T47D (cell line): ENCODE data around the gene CTIF.

- RRBS = no CpG with 5 or more reads among the region's 4 CpGs
These were observed 10.7 kb downstream of the SIGLEC15 start for GRCh38 chr18:45836179-45836568.

DNA sequence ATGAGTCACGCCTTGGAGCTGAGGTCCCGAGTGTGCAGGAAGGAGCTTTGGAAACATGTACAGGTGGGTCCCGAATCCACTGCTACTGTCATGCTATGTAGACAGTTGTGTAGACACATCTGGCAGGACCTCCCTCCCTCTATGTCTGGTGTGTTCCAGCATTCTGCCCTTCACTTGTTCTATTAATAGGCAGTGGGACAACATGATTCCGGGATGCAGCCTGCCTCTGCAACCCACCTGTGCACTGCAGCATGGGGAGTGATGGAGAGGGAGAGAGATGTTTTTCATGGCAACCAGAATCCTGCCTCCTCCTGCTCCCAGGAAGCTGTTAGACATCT is 24.3 kb downstream of the SIGLEC15 start:
- RRBS = no CpG with 5 or more reads among the region's 4 CpGs

- RRBS = no CpG with 5 or more reads among the region's 18 CpGs
These were observed 11.3 kb upstream of the RNF165 start for GRCh38 chr18:46322366-46323142.

DNA sequence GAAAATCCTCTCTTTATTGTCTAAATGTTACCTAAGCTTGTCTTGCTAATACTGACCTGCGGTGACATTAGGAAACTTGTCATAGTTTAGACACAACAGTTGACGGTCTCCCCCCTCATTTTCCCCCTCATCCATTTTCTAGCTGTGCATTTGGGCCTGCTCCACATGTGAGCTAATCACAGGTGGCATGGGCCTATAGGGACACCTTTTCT is 125.8 kb downstream of the LOXHD1 start:
- RRBS = no CpG with 5 or more reads among the region's 2 CpGs

GRCh38 chr18:46836128-46836801 is 79.4 kb upstream of the ST8SIA5 start:
- RRBS = no CpG with 5 or more reads among the region's 5 CpGs

- RRBS = no CpG with 5 or more reads among the region's 26 CpGs
These were observed 700 bp downstream of the KATNAL2 start for GRCh38 chr18:46917956-46918647.

DNA sequence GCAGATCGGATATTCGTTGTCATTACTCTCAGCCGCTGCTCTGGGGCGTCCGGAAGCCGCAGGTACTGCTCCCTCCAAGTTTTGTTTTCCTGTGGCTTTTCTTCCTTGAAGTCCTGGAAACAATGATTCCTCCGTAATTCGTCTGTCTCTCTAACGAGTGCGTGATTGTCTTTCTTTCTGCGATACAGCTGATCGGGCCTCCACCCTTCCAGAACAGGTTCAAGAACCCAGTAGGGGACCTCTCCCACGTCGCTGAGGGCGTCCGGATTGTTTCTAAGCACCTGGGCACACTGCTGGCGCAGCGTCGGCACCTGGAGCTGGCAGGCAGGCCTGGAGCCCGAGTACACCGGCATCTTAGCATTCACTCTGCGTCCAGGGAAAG is 2.1 kb downstream of the ELOA2 start:
- RRBS = 97% methylated on average over 3 of the region's 22 CpGs

DNA sequence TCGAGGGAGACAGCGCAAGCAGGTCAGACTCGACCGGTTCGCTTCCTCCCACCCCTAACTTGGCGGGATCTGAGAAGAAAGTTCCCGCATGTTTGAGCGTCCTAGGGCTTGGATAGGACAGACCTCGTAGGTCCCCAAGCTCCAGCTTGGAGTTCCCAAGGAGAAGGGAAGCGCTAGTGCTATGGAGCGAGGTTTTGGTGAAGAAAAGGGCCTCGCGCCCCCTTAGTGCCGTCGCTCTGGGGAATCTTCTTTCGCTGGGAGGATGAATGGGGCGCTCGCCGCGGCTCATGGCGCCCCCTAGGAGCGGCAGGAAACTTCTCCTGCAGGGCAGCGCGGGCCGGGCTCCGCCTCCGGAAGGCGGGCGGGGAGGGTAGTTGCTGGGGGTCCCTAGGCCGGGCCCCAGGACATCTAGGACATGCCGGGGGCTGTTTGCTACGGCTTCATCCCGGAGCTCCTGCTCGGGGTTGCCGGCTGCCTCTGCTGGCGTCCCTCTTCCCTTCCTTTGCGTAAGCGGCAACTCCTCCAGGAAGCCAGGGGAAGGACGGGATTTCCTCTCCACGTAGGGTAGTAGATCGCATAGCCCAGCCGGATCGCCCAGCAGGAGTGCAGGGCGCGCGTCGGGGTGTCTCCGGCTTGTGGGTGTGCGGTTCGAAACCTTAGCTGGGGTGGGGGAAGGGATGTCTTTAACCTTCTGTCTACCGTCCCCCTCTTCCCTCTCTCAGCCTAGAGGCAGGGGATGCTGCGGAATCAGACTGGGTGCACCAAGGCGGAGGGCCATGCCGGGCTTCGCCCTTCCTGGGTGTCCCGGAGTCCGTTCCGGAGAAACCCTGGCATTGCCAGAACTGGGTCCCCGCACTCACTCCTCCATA is 11.9 kb upstream of the SKOR2 start:
- RRBS = 70% methylated on average over 12 of the region's 59 CpGs

- RRBS = no CpG with 5 or more reads among the region's 3 CpGs
These were observed 171.6 kb upstream of the SKOR2 start for GRCh38 chr18:47423080-47423502.

DNA sequence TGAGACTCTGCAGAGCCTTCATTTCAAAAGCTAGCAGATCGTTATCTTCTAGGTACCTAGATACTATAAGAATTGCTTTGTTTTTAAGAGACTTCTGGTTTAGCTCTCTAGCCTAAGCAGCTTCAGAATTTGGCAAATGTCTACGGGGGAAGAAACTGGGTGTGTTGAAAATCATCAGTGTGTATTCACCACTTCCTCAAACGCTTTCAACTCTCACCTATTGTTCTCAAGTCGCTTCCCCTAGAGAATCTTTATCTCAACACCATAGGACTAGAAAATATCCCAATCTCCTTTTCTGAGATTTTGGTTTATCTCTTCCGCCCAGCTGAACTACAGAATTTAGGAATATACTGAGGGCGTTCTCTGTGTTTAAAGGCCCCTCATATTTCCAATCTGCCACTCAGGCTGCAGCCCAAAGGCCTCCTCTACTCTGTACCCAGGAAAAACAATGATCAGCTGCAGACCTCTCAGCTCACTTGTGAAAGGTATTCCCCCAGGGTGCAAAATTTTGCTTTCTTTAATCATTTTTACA is 28.6 kb downstream of the SMAD2 start:
- RRBS = no CpG with 5 or more reads among the region's 6 CpGs

GRCh38 chr18:48004417-48005145 is 74.1 kb upstream of the SMAD2 start:
- RRBS = no CpG with 5 or more reads among the region's 2 CpGs

DNA sequence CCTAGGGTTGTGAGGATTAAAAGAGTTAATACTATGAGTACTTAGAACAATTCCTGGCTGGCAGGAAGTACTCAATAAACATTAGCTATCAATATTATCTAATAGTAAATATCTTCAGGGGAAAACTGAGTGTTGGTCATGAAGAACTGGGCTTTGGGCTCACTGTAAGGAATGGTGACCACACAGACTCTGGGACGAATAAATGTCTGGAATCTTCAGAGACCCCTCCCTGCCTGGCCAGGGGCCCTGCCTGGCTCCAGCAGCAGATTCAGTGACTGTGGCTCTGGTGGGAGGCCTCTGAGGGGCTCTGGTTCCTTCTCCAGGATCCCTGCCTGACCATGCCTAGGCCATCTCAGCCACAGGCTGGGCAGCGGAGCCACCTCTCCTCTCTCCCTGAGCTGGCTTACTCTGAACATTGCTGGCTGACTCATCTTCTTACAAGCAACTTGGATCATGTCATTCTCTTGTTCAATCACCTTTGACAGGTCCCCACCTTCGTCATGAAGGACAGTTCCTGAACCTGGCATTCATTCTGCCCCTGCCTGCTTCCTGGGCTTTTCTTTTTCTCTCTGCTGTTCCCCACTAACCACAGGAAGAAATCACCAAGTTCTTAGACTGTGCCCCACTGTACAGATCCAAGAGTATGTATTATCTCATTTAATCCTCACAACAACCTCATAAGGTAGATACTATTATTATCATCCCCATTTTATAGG is 155.3 kb upstream of the SMAD2 start:
- RRBS = no CpG with 5 or more reads among the region's 3 CpGs

DNA sequence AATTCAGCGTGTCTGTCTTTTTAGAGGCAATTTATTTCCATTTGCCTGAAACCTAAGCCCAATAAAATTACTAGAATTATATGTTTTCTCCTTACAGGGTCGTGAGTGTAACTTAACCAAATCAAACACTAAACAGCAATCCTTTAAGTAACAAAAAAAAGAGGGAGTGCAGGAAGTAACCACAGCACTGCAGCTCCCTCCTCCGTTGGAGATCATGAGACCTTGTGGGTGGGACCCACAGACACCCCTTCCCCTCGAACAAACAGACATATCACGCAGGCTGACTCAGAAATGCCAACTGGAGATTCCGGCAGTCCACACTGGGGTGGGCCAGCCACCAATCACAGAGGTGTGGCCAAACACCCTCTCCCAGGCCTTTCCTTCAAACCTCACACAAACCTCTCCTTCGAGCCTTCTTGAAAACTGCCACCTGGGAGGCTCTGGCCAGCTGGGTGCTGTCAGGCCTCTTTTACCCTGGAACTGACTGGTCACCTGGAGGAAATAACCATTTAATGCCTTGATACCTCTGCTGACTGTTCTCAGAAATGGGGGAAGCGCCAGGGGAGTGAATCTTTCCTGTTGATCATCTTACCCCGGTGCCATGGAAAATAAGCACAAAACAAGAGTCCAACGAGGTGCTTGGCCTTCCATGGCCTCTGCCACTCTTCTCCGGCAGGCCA is 207.2 kb upstream of the SMAD2 start:
- RRBS = 96% methylated on average over 2 of the region's 11 CpGs

DNA sequence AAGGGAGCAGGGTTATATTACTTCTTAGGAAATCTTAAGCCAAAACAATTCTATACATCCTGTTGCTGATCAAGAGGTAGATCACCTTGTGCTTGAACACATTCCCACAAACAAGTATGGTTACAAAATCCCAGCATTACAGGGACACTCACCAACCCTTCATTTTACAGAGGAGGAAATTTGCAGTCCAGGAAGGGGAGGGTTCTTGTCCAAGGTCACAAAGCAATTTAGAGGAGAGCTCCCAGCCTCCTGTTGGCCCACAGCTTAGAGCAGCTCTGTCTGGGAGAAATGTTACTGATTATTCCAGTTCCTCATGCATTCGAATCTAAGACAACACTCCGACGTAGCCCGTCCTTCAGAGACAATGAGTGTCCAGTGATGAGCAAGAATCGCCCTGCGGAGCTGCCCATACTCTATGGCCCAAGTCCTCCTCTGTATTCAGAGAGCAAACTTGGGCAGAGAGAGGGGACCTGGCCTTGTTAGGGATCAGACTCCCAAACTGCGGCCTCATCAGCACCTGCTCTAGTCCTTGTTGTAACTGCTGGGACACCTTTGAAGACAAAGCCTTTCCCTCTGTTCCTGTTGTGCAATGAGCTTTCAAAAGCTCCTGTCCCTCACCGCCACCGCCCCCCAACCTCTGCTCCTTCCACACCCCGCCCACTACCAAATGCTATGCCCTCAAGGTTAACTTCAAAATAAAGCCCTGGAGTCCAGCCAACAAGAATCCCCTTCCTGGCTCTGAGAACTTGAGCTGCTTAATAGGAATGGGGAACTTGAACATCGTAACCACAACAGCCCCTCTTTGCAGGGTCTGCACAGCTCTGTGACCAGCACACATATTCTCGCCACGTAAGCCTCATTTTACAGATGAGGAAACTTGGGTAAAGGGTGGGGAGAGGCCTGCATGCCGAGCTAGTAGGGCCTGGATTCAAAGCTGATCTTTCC is 234.8 kb upstream of the SMAD2 start:
- RRBS = no CpG with 5 or more reads among the region's 14 CpGs

GRCh38 chr18:48222041-48222645 is 187.0 kb downstream of the ZBTB7C start:
- RRBS = no CpG with 5 or more reads among the region's 6 CpGs

DNA sequence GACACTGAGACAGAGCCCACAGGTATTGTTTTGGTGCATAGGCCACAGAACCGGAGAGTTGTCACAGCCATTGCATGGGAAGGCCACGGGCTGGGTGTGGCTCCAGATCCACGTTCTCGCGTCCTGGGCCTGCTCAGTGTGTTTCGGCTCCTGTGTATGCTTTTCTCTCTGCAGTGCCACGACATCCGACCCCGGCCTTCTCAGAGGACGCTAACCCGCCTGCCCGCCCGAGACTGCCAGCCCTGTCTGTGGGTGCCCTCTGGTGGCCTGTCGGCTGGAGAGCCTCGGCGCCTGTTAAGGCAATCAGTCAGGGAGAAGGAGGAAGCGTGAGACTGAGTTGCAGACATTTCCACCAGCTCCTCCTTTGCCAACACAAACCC is 37.3 kb upstream of the ZBTB7C start:
- RRBS = no CpG with 5 or more reads among the region's 17 CpGs

DNA sequence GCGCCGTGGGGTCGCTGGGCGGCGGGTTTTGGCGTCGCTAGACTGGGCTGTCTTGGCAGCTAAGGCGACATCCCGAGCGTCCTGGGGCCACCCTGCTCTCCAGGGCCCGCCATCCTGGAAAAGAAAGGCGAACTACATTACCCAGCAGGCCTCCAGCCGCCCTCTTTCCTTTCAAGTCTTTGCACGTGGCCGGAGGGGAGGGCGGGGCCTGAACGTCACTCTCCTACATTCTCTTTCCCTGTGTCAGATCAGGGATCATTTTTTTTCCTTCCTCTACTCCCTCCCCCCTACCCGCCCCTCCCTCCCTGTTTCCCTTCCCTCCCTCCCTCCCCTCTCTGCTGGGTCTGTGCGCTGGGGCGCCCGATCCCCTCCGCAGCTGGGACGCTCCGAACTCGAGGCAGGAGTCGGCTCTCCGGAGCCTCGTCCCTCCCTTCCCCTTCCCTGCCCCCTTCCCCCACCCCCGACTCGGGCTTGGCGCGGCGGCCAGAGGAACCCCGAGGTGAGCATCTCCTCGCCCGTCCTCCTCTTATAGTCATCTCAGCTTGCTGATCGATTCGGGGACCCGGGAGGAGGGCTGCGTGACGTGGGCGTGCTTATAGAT is at the start of gene CTIF:
Gene CTIF (plus strand): TSS at position 218 of the 601 bp plus-strand sequence.
- RRBS = no CpG with 5 or more reads among the region's 42 CpGs

- RRBS = no CpG with 5 or more reads among the region's 19 CpGs
These were observed 14.4 kb downstream of the CTIF start for GRCh38 chr18:48553125-48553745.

DNA sequence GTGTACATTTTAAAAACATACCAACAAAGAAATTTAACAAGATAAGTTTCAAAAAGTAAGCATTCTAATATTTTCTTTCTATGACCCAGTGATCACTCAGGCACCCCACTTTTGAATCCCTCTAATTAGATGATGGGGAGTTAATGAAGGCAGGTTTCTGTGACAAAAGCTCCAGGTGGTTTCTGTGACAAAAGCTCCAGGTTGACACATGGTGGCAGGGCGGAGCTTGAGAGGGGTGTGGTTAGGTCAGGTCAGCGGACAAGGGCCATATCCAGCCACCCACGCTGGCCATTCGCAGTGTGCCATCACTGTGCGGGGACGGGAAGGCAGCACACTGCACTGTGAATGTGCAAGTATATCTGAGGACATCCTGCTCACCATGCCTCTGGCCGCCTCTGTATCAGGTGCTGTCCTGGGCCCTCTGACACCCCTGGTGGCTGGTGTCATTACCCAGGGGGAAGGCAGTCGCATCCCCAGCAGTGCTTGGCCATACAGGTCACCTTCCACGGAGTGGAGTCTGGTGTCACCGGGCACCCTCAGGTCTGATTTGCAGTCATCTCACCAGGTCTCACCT is 34.7 kb downstream of the CTIF start:
- RRBS = 89% methylated on average over 1 of the region's 10 CpGs

- RRBS = no CpG with 5 or more reads among the region's 9 CpGs
These were observed 118.6 kb downstream of the CTIF start for GRCh38 chr18:48657297-48657954.